NCI-H460 (cell line): Measurements from ENCODE around the genes PYROXD2, CUTC and ABCC2.

GRCh38 chr10:98376310-98376875, 38.6 kb downstream of the PYROXD2 start:
RAMPAGE:
- cytosol, long total RNA, result no peak
- long total RNA, result no peak
- nucleus, long total RNA, result no peak

RAMPAGE:
- cytosol, long total RNA, result no peak
- long total RNA, result no peak
- nucleus, long total RNA, result no peak
Measured at GRCh38 chr10:98391015-98391426, 24.0 kb downstream of the PYROXD2 start.

GRCh38 chr10:98403202-98403749, 11.7 kb downstream of the PYROXD2 start:
RAMPAGE:
- cytosol, long total RNA, result no peak
- long total RNA, result no peak
- nucleus, long total RNA, result no peak

DNA sequence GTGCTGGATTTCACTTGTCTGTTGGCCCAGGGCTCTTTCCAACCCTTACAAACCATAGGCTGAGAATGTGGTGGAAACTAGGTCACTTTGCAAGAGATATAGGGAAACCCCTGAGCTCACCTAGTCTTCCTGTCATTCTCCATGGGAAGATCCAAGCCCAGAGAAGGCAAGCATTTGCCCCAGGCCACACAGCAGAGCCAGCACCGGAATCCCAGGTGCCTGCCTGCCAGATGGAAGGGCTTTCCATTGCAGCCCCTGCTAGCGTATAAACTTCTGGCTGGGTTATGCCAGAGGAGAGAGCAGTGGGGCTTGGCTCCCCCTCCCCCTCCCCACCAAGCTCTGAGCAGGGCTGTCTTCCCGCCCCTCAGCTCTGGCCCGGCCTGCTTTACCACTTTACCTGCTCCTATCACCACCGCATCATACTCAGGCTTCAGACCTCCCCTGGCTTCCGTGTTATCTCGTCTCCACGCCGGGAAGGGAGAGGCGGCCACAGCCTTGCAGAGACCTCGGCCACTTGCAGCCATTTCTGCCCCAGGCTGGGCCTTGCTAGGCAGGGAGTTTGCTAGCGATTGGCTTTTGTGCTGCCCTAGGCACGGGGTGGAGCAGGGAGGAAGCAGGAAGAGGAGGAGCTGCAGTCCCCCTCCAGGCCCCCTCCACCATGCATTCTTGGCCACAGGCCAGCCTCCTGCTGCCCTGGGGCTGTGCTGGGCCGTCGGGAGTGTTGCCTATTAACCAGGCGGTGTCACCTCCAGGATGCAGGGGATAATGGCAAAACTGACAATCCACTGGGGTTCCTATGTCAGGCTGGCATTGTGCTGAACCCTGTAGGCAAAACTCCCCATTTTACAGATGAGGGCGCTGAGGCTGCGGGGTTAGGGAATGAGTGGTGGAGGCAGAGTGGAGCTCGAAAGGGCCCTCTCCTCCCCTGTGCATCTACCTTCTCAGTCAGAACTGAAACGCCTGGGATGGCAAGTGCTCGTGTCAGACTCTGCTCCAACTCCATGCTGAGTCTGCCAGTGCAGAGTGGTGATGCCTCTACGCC, at the start of gene PYROXD2:
Gene PYROXD2, minus strand, starts transcription at position 571 of the 1,042 bp plus-strand sequence.
RAMPAGE:
- cytosol, long total RNA, result no peak
- long total RNA, result no peak
- nucleus, long total RNA, result no peak

GRCh38 chr10:98567478-98567677, 120.6 kb upstream of the HPS1 start:
RAMPAGE:
- cytosol, long total RNA, result no peak
- long total RNA, result no peak
- nucleus, long total RNA, result no peak

RAMPAGE:
- cytosol, long total RNA, result no peak
- long total RNA, result no peak
- nucleus, long total RNA, result no peak
Measured at GRCh38 chr10:99421224-99421847, 9.1 kb downstream of the GOT1 start.

GRCh38 chr10:99521844-99522543, 10.7 kb upstream of the NKX2-3 start:
RAMPAGE:
- cytosol, long total RNA, result no peak
- long total RNA, result no peak
- nucleus, long total RNA, result no peak

RAMPAGE:
- cytosol, long total RNA, result no peak
- long total RNA, result no peak
- nucleus, long total RNA, result no peak
Measured at GRCh38 chr10:99618755-99619283, 1.4 kb downstream of the SLC25A28 start.

DNA sequence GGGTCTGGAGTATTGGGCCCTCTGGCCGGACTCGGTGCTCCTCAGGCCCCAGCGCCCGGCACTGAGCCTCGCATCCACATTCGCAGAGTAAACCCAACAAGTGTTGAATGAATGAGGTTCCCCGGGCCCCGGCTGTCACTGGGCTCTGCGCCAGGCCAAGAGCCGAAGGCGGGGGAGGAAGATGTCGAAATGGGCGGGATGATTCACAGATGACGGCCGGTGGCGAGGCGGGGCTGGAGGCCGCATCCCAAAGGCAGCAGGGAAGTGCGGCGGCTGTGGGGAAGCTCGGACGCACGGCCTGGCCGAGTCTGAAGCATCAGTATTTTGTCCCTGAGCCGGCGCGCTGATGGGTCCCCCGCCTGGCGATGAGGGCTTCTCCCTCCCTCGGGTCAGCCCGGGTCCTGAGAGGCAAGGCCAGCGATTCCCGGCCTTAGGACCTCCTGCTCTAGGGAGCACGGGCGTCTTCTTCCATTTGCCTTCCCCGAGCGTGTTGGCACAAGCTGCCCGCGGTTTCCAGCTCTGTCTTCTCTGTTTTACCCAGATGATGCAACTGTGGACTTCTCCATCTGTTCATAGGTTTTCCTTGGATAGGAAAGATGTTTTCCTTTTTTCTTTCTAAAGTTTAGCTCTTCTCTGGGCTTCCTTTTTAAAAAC, 1.1 kb upstream of the SLC25A28 start:
RAMPAGE:
- cytosol, long total RNA, result no peak
- long total RNA, result no peak
- nucleus, long total RNA, result no peak

GRCh38 chr10:99731813-99733039, at the start of gene CUTC:
CUTC (plus strand) TSS chr10:99732234.
RAMPAGE:
- cytosol, long total RNA, result start-site peak on the minus strand at chr10:99732074-99732096, 101 and 132 reads in 2 replicates; start-site peak on the plus strand at chr10:99732230-99732335, 3,308 and 2,198 reads in 2 replicates
- long total RNA, result start-site peak on the plus strand at chr10:99732230-99732329, 885 and 4,026 reads in 2 replicates
- nucleus, long total RNA, result start-site peak on the minus strand at chr10:99732074-99732138, 234 and 122 reads in 2 replicates; start-site peak on the plus strand at chr10:99732230-99732335, 3,914 and 1,472 reads in 2 replicates

GRCh38 chr10:99779048-99779708, 3.3 kb upstream of the ABCC2 start:
RAMPAGE:
- cytosol, long total RNA, result no peak
- long total RNA, result no peak
- nucleus, long total RNA, result no peak

DNA sequence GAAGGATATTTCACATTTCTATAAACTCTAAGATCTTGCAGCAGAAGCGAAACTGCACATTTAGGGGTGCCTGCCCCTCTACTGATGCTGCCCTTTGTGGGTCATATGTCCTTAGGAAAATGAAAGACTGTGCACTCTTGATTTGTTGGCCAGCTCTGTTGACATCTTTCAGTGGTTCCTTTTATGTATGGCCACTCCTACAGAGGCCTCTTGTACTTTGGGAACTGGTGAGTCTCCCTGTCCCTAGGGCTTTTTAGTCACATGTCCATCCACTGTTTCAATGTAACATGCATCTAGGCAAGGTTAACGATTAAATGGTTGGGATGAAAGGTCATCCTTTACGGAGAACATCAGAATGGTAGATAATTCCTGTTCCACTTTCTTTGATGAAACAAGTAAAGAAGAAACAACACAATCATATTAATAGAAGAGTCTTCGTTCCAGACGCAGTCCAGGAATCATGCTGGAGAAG, at the start of gene ABCC2:
Gene ABCC2, plus strand, starts transcription at position 256 of the 472 bp plus-strand sequence.
RAMPAGE:
- cytosol, long total RNA, result start-site peak on the plus strand centred at position 352 of the sequence, 224 bp wide, 414 and 736 reads in 2 replicates
- long total RNA, result start-site peak on the plus strand centred at position 295 of the sequence, 98 bp wide, 350 and 1,489 reads in 2 replicates
- nucleus, long total RNA, result start-site peak on the plus strand centred at position 336 of the sequence, 198 bp wide, 3,548 and 948 reads in 2 replicates

GRCh38 chr10:99783832-99784449, 1.5 kb downstream of the ABCC2 start:
RAMPAGE:
- cytosol, long total RNA, result no peak
- long total RNA, result no peak
- nucleus, long total RNA, result no peak

RAMPAGE:
- cytosol, long total RNA, result no peak
- long total RNA, result no peak
- nucleus, long total RNA, result no peak
Measured at GRCh38 chr10:99849872-99850981, 67.8 kb downstream of the ABCC2 start.

DNA sequence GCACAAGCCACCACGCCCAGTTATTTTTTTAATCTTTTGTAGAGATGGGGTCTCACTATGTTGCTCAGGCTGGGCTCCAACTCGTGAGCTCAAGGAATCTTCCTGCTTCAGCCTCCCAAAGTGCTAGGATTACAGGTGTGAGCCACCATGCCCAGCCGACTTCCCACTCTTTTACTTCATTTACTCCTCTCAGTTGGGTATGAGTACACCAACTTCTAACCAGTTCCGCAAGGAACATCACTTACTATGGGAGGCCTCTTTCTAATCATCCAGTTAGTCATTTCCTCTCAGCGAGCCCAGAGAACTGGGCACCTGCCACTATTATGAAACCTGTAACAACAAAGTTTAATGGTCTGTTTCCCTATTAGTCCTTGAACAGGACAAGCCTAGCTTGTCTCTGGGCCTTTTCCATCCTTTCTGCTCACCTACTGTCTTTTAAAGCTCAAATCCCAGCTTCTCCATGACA, 88.9 kb downstream of the DNMBP start:
RAMPAGE:
- cytosol, long total RNA, result no peak
- long total RNA, result no peak
- nucleus, long total RNA, result no peak

DNA sequence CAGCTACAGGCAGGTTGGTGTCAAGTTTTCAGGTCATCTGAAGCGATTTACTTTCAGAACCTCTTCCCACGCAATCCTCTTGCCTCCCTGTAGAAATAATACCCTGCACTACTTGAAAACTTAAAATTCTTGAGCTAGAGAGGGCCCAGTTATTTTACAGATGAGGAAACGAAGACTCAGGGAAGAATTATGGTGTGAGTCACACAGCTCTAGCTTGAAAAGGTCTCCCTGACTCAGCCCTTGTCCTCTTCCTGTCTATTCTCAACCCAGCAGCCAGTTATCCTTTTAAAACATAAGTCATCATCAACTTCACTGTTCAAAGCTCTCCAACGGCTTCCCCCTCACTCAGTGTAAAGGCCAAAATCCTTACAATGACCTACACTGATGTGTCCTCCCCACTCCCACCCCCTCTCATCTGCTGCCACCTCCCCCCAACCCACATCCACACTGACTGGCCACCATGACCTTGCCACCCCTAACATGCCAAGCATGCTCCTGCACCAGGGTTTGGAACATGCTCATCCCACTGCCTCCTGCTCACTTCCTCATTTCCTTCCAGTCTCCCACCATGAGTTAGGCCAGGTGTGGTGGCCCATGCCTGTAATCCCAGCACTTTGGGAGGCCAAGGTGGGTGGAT, 3.4 kb downstream of the DNMBP start:
RAMPAGE:
- cytosol, long total RNA, result no peak
- long total RNA, result no peak
- nucleus, long total RNA, result no peak

DNA sequence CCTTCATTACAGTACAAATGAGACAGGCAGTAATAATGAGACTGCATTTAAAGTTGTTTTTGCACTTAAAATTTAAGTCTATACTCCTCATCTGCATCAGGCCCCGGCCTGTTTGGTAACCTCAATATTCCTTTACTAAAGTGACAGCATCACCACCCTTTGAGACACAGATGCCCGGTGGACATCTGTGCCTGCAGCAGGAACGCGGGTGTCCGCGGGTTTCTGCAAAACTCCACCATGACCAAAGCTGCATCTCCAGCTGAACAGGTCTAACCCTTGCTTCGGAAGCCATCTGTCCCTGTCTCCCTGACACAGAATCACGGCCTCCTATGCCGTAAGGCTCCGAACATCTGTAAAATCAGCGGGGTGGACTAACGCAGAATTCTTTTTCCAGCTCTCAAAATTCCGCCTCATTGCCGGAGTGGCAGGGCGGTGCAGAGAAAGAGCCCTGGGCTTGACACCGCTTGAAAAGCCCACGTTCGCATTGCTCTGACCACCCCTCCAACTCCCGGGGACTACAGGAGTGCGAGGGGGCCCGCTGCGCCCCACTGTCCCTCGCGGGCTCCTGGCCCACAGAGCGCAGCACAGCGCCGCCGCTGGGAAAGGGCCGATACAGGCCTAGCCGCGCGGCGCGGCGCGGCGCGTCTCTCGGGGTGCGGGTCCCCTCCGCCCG, 515 bp downstream of the DNMBP start:
RAMPAGE:
- cytosol, long total RNA, result no peak
- long total RNA, result no peak
- nucleus, long total RNA, result no peak

RAMPAGE:
- cytosol, long total RNA, result no peak
- long total RNA, result no peak
- nucleus, long total RNA, result no peak
Measured at GRCh38 chr10:100276129-100276474, 8.7 kb upstream of the CWF19L1 start.

GRCh38 chr10:100348969-100349958, 2.2 kb downstream of the SCD start:
RAMPAGE:
- cytosol, long total RNA, result no peak
- long total RNA, result no peak
- nucleus, long total RNA, result no peak

RAMPAGE:
- cytosol, long total RNA, result no peak
- long total RNA, result no peak
- nucleus, long total RNA, result no peak
Measured at GRCh38 chr10:100412907-100413447, 49.8 kb upstream of the WNT8B start.